Vermiform appendix (tissue), 1 donor: ENCODE results near the genes KCNE1 and RCAN1.

DNA sequence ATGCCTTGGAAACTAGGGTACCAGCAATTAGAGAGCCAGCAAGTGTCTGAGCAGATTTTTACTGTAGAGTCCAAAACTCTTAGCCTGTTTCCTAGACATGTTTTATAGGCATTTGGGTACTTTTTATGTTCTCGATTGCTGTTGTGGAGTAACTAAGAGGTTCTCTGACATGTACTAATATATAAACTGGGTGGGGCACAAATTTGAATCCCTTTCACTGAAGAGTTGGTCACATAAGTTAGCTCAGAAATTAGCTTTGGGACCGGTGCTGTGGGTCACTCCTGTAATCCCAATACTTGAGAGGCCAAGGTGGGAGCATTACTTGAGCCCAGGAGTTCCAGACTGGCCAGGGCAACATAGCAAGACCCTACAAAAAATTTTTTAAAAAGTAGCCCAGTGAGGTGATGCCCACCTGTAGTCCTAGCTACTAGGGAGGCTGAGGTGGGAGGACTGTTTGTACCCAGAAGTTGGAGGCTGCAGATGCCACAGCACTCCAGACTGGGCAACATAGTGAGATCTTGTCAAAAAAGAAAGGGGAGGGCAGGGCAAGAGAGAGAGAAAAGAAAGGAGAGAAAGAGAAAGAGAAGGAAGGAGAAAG is 6.1 kb downstream of the ITSN1 start:
- PRO-cap = no peak

DNA sequence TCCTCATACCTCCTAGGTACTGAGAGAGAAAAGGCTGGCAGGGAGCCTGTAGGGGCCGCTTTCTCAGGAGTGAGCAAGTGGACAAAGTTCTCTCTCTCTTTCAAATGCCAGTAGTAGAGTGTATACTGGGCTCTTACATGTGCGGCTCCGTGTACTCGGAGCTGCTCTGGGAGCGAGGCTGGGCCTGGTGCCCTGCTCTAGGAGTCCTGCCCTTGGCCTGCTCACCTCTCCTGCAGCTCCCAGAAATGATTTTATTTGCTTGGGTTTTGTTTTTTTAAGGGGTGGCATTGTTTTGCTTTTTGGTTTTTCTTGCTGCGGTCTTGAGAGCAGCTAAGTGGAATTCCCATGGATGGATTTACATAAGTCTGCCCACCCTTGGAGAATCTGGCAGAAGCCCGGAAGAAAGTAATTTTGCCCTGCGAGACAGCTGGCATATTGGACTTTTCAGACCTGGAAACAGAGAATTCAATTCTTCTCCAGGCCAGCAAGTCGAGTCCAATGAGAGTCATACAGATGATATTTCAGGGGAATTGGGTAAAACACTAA is 91.0 kb downstream of the ATP5PO start:
- PRO-cap = no peak

GRCh38 chr21:33947334-33948153 is 31.9 kb upstream of the ATP5PO start:
- PRO-cap = bidirectional peak, plus-strand start at chr21:33947964, minus-strand start at chr21:33947764

DNA sequence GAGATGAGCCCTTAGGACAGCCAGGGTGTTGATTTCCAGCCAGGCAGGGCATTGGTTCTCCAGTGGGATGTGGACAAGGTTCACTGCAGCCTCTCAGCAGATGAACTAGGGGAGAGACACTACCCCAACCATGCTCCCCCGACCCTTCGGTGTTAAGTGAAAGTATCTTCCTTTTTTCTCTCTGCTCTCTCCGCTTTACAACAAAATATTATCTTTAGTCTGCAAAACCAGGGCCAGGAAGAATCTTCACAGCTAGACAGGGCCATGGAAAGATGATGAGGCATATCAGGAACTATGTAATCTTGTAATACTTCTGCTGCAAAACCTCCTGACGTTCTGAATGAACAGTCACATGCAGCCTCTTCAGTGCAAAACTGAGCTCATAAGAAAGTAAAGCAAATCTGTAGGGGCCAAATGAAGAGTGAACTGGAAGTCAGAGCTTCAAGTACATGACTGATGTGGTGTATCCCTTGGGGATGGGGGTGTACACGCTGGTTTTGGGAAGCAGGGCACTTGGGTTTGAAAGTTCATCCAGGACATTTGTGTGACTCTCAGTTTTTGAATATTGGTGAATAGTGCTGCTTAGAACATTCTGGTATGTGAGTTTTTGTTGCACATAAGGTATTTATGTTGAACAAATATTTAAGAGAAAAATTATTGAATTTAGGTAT is 36.1 kb upstream of the ATP5PO start:
- PRO-cap = no peak

DNA sequence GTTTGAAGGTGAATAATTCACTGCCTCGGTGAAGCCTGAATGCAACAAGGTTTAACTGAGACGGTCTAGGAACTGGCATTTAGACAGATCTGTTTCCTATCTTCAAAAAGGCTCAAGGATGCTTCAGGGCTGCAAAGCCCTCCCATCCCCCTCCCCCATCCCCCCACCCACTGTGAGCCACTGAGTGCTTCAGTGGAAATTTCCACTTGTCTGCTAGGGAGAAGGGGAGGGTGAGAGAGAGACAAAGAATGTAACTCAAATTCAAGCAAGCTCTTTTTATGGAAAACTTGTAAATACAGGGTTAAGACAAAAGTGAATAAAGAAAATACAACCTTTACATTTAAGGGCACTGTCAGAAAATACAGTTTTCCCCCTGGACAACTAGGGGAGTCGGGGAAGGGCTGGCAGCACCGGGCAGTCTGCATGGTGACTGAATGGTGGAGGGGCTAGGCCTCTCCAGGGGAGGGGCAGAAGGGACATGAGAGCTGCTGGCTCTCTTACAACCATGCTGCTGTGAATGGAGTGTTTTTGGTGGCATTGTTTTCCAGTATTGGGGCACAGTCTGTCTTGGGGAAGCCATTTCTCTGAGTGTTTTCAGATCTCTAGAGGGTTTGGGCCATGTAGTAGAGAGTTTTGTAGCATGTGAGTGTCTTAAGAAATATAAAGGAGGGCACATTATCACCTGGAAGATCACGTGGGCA is 56.7 kb downstream of the MRPS6 start:
- PRO-cap = no peak

GRCh38 chr21:34142131-34142878 is 68.9 kb downstream of the MRPS6 start:
- PRO-cap = no peak

DNA sequence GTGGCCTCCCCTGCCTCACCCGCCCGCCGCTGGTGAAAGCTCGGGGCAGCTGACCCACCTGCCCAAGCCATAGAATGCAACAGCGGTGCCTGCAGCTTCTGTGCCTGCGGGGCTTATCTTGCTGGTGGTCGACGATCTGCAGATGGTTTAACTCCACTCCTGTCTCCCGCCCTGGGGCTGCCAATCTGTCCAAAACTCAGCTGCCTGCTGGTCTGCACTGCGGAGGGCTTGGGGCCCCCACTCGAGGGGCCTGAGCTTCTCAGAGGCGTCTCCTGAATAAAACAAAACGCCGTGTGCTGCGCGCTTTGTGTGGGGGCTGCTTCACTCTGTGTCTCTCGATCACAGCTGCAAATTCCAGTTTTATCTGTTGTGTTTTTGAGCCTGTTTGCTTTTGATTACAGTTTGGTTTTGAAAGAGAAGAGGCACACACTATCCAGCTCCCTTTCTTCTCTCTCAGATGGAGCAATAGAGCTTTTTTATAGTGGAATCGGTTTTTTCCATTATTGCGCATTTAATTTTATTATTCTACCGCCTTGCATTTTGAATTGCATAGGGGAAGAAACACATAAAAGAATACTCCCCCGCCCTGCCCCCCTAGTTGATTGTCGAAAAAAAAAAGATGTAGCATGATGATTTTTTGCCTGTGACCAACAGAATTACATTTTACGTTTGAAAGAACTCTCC is 86.1 kb downstream of the MRPS6 start:
- PRO-cap = no peak

DNA sequence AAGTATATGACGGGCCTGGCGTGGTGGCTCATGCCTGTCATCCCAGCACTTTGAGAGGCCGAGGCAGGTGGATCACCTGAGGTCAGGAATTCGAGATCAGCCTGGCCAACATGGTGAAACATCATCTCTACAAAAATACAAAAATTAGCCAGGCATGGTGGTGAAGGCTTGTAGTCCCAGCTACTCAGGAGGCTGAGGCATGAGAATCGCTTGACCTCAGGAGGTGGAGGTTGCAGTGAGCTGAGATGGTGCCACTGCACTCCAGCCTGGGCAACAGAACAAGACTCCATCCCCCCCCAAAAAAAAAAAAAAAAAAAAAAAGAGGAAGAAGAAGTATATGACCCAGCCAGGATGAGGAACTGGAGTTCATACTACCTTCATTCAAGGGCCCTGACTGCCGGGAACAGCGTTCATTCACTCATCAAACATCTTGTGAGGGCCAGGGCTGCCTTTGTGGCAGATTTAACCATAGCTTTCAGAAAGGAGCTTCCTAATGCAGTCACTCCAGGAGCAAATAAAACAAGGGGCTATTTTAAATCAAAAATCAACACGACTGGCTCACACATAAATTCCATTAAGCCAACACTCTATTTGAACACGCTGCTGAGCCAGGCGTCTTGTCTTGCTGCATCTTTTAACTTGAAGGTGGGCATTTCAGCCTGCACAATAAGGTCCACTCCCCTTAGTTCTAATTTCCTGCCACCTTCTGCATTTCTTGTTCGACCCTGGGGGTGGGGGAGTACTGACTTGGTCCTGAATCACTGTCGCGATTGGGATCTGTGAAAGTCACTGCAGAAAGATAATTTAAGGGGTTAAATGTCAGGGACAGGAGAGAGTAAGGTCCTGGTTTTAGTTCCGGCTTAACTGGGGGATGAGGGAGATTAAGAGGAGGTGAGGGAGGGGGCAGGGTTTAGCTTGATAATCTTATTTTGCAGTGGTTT is 127.7 kb downstream of the MRPS6 start:
- PRO-cap = no peak

GRCh38 chr21:34511888-34512685 is at the start of gene KCNE1:
Gene KCNE1 (minus strand): TSS chr21:34512210.
- PRO-cap = no peak

- PRO-cap = bidirectional peak, plus-strand start at chr21:34614794, minus-strand start at chr21:34614708; bidirectional peak, plus-strand start at chr21:34615459, minus-strand start at chr21:34615031
Measured at GRCh38 chr21:34614589-34615614, at the start of gene RCAN1. Gene RCAN1 (minus strand): TSS chr21:34615113.

DNA sequence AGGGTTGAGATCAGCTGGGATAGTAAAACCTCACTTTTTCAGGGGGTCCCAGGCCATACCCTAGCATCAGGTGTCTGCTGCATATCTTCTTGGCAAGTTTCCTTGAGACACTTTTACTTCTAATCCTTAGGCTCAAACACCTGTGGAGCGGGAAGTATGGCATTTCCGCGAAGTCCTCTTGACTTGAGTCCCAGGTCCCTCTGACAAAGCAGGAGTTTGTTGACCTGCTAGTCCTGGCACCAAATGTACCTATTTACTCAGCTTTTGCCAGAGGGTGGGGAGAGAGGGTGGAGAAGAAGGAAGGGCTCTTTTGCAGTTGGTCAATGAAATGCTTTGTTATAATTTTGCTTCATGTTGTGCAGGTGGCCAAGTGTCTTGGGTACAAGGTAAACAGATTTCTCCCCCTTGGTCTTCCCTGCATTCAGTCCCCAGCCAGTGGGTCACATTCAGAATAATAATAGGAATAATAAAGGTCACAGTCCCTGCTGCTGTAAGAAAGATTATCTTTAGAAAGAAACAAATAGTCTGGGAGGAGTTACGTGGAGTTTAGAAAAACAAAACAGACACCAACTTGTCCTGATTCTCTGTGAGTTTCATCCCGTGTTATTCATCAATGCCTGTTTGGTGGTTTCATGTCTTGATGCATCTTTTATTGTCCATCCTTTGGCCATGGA is 59.8 kb downstream of the CLIC6 start:
- PRO-cap = no peak

DNA sequence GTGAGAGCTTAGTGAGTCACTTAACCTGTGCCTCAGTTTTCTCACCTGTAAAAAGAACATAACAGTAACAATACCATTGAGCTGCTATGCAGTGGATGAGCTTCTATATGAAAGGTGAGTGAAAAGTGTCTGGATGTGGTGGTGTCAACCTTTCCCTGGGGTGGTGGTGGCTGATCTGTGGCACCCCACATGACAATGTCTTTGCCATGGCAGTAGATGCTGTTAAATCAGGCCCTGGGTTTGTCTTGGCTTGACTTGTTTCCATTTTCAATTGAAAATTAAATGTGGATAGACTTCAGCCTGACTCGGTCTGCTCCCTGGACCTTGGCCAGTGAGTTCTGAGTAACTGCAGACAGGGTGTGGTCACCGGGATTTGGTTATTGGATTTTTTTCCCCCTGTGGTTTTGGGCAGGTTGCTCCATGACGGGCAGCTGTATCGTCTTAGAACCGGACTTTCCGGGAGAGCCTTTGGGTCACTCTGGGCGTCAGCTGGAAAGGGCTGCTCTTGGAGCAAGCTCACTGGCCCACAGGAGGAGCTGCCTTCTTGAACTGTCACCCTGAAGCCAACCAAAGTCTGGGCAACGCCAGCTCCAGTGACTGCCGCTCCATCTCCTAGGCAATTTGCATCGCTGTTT is 74.9 kb downstream of the CLIC6 start:
- PRO-cap = no peak

DNA sequence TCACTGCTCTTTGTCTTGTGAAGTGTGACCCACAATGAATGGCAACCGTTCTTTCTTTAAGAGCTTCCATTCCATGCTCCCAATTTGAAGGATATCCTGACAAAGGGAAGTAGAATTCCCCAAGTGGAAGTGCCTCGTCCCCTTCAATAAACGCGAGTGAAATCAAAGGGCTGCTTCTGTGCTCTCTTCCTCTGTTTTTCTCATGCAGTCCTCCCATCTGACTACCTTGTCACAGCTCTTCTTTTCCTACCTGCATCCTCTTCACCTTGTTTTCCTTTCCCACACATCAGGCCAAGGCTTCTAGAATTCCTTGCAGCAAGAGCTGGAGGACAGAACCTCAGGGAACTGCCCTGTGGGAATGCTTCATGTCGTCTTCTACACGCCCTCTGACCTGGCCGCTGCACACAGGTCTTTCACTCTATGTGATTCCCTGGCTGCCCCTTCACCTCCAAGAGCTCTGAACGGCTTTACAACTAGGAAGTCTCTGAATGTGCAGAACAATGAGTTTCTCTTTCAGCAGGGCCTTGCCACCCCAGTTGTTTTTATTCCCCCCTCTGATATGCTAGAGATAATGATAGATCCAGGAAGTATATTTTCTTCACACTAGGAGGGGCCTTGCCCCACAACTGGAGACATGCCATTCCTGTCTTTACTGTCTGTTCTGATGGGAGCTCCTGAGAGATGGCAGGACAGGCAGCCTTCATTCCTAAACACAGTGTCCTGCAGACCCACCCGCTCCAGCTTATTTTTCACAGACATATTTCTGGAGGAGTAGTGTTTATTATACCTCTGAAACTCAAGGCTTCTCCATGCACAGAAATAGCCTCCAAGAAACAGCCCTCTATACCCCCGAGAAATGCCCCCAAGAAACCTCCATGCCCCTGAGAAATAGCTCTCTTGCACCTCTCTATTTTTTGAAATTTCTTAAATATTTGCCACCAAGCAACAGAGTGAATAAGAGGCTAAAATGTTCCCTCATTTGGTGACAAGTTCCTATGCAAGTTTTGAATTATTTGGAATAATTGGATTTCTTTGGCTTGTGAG is 142.7 kb downstream of the CLIC6 start:
- PRO-cap = no peak

- PRO-cap = no peak
Measured at GRCh38 chr21:34835357-34836086, 166.7 kb downstream of the CLIC6 start.

- PRO-cap = no peak
Measured at GRCh38 chr21:34844147-34844530, 175.3 kb downstream of the CLIC6 start.

DNA sequence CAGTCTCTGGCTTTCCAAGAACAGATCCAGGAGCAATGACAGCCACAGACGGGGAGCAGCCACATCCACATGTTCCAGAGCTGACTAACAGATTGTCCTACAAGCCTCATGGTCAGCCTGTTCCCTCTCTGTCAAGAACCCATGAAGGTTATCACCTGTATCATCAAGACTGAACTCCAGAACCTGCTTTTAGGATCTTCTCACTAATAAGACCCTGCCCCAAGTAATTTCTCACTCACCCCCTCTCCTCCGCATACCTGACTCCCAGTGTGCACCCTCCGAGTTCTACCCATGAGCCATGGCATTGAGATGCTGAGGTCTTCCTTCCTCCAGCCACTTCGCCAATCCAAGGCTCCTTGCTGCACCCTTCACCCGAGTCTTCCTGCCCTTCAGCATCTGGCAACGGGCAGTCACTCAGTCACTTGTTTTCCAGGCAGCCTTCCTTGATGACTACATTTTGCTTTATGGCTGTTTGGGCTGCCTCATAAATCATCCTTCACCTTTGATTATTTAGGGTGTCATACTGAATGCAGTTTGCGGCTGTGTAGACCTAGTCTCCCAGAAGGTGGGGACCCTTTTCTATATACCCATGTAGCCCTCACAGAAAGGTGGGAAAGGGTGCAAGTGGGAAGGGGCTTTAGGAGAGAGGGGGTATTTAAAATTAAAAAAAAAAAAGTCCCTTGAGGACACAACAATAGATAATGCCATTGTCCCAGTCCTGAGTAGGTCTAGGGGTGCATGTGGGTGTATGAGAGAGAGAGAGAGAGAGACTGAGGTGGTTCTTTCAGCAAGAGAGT is 187.5 kb downstream of the RUNX1 start:
- PRO-cap = no peak

DNA sequence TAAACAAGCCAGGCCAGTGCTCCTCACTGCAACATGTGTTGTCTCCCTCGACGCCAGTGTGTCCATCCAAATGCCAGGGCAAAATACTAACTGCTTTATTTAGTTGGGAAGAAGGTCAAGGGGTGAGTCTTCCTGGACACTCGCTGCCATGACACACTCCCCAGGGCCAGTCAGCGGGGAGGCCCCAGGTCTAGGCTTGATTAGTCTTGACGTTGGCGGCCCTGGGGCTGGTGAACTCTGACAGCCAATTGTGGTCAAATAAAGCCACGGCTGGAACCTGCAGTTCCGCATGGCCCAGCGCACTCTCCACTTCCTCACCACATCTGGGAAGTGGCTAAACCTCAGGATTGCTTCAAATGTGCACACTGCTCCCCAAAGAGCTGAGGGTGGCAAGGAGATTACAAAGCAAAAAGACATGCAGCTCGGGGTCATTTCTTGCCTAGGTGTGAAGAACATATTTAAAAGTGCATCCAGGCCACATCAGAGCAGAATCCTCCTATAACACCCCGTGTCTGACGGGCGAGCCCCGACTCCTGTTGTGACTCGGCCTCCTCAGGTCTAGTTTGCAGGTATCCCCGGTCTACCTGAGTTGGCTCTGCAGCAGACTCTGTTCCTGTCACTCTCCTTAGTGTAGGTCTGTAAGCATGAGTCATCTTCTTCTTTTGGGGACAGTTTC is 183.5 kb downstream of the RUNX1 start:
- PRO-cap = no peak

DNA sequence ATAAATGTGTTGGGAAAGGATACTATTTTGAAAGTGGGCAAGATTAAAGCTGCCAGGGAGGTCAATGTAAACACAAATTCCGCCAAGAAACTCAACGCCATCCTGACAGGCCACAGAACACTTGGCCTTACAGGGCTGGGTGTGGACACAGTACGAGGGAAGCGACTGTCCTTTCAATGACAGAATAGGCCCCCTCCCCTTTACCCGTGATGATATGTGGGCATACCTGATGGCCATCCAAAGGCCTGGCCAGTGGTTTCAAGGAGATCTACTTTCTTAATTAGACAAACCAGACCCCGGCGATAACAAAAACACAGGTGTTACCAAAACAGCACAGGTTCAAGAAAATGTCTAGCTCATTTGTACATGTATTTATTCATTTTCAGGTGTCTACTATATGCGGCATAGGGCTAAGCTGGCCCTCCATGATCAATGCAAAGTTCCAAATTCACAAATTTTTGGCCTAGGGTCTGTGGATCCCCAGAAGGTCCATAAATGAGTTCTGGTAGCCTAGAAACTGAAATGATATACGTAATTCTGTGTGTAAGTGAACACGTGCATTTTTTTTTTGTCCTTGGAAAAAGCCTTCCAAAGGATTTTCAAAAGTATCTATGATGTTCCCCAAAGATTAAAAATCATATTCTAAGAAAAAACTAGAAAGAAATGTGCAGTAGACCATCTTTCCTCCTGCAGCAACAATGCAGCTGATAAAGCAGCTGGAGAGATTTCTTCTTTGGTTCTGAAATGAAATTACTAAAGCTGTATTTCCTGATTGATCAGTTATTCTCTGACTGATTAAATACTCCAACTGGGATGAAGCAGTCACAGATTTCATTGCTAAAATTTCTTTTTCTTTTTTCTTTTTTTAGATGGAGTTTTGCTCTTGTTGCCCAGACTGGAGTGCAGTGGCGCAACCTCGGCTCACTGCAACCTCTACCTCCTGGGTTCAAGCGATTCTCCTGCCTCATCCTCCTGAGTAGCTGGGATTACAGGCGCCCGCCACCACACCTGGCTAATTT is 172.8 kb downstream of the RUNX1 start:
- PRO-cap = no peak

- PRO-cap = bidirectional peak, plus-strand start at chr21:34888144, minus-strand start at chr21:34888004; bidirectional peak, plus-strand start at chr21:34888888, minus-strand start at chr21:34888693
Measured at GRCh38 chr21:34887703-34888783, 161.1 kb downstream of the RUNX1 start.

DNA sequence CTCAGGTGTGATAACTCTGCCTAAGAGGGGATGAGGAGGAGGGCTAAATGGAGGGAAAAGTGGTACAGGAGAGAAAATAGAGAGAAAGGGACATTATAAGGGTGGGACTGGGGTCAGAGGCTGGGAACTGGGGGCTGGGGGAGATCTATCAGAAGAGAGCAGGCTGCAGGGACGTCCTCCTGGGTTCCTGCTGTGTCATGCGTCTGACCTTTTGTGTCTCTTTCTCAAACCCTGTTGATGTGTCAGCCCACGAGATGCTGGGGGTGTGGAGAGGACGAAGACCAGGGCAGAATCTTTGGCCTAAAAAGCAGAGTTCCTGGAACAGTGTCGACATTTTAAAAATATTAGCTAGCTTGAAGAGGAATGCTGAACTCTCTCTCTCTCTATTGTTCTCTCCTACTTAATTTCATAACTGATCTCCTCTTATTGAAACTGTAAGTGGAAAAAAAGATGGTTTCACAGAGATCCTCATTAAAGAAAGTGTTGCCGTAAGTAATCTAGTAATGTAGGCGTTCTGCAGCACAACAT is 52.8 kb downstream of the RUNX1 start:
- PRO-cap = no peak